Measurements from ENCODE around the genes SOD2 and MAS1.

- RRBS = no CpG with 5 or more reads among the region's 5 CpGs
Measured at GRCh38 chr6:159126508-159127022, 42.6 kb upstream of the FNDC1 start.

DNA sequence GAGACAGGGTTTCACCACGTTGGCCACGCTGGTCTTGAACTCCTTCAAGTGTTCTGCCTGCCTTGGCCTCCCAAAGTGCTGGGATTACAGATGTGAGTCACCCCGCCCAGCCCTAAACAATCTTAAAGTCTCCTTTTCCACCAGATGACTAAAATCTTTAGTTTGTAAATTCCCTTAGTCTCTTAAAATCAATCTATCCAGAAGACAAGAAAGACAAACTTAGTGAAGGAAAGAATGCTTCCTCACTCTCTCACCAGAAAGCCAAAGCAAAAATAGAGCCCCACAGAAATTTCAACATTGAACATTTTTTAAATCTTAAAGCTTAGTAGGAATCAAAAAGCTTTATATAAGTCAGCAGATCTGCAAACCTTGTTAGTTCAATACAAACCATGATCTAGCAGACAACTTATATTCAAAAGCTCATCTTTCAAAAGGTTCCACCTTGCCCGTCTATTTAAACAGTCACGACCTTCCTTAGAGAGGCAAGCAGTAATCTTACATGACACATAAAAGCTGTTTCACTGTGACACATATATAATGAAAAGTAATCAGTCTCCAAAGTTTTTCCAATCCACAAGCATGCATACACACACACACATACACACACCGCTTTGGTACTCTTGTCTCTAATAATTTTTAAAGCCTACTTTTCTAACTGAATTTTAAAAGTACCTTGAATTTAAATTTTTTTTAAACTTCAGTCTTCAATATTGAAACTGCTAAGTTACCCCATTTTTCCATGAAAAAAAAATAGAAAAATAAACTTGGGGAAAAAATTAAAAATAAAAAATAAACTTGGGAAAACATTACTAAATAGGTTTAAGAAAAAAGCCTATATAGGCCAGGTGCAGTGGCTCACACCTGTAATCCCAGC is 13.0 kb downstream of the SOD2 start:
- RRBS = no CpG with 5 or more reads among the region's 6 CpGs

- RRBS = under 1% methylated on average over 13 of the region's 69 CpGs
Measured at GRCh38 chr6:159693127-159693778, at the start of gene SOD2. SOD2 (minus strand) TSS chr6:159693241.

GRCh38 chr6:159715927-159716764 is 11.2 kb upstream of the WTAP start:
- RRBS = no CpG with 5 or more reads among the region's 5 CpGs

GRCh38 chr6:159723416-159723885 is 3.9 kb upstream of the WTAP start:
- RRBS = no CpG with 5 or more reads among the region's 3 CpGs

GRCh38 chr6:159777313-159778309 is 11.8 kb downstream of the TCP1 start:
- RRBS = no CpG with 5 or more reads among the region's 7 CpGs

GRCh38 chr6:159788752-159789335 is 558 bp downstream of the TCP1 start:
- RRBS = 1% methylated on average over 29 of the region's 53 CpGs

DNA sequence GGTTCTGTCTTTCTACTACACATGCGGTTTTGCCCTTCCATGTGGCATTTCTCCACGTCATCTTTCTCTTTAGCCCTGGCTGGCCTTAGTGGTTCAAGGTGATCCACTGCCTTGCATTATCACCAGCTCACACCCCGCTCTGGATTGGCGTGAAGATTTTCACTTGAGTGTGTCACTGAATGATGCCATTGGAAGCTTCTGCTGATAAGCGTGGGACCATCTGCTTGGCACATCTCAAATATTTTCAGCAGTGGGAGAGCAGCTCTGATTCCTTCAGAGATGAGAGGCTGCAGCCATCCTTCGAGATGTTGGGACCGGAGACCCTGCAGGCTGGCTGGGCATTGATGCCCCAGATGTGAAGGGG is at the start of gene MAS1:
MAS1 (plus strand) TSS at position 267 of the 364 bp plus-strand sequence.
- RRBS = no CpG with 5 or more reads among the region's 7 CpGs

- RRBS = no CpG with 5 or more reads among the region's 1 CpG
Measured at GRCh38 chr6:159939625-159939824, 29.4 kb upstream of the IGF2R start.

DNA sequence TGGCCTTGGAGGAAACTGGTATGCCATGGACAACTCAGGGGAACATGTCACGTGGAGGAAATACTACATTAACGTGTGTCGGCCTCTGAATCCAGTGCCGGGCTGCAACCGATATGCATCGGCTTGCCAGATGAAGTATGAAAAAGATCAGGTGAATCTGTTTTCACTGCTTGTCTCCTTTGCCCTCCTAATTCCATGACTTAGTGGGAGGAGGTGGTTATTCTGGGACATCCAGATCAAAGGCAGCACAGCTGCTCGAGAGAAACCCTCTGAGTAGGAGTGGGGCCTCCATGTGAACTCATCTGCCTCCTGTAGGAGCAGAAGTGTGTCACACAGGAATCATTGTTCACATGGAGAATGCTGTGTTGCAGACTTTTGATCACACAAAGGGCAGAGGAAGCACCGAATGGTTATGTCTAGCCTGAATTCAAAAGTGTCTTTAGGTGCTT is 73.2 kb upstream of the SLC22A1 start:
- RRBS = no CpG with 5 or more reads among the region's 8 CpGs

DNA sequence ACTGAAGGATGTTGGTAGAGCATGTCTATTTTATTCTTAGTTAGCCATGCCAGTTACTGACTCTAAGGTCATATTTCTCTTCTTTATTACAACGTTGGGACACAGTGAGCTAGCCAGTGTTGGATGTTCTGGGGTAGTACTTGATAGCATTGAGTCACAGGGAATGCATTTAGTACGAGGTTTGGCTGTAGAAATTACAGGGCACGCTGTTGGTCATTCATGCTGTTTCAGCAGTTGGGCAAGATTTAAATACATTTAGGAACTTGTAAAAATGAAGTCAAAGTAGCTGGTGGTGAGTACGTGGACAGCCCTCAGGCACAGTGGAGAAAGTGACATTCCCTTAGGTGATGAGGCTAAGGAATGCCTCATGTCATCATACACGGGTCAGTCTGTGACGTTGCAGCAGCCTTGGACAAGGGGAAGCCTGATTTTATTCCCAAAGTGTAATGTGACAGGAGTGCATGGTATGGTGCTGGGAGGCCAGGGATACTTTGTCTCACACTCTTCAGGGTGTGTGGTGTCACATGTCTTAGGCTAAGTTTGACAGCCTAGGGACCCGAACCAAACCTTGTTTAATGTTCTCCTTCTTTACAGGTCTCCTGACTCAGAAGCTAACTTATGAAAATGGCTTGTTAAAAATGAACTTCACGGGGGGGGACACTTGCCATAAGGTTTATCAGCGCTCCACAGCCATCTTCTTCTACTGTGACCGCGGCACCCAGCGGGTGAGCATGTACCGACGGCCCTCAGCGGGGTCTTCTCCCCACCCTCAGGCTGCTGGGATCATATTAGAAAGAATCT is 57.6 kb upstream of the SLC22A1 start:
- RRBS = no CpG with 5 or more reads among the region's 15 CpGs

- RRBS = no CpG with 5 or more reads among the region's 22 CpGs
Measured at GRCh38 chr6:160090715-160091156, 30.9 kb upstream of the SLC22A1 start.

DNA sequence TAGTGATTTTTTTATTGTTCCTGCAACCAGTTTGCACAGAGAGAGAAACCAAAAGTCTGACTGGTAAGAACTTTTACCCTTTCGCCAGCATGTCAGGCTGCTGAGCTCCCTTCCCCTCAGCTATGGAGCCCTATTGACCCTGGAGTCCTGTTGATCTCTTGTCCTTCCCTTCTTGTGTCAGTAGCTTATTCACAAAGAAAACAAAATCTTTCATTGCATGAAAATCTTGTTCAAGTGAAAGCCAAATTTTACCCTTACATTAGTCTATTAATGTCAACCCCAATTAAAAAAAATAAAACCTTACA is 1.5 kb upstream of the SLC22A1 start:
- RRBS = no CpG with 5 or more reads among the region's 1 CpG

GRCh38 chr6:160160491-160160887 is 38.9 kb downstream of the SLC22A1 start:
- RRBS = no CpG with 5 or more reads among the region's 6 CpGs

GRCh38 chr6:160300366-160300799 is 41.8 kb upstream of the SLC22A2 start:
- RRBS = no CpG with 5 or more reads among the region's 8 CpGs

GRCh38 chr6:160301269-160301603 is 42.6 kb upstream of the SLC22A2 start:
- RRBS = no CpG with 5 or more reads among the region's 4 CpGs

DNA sequence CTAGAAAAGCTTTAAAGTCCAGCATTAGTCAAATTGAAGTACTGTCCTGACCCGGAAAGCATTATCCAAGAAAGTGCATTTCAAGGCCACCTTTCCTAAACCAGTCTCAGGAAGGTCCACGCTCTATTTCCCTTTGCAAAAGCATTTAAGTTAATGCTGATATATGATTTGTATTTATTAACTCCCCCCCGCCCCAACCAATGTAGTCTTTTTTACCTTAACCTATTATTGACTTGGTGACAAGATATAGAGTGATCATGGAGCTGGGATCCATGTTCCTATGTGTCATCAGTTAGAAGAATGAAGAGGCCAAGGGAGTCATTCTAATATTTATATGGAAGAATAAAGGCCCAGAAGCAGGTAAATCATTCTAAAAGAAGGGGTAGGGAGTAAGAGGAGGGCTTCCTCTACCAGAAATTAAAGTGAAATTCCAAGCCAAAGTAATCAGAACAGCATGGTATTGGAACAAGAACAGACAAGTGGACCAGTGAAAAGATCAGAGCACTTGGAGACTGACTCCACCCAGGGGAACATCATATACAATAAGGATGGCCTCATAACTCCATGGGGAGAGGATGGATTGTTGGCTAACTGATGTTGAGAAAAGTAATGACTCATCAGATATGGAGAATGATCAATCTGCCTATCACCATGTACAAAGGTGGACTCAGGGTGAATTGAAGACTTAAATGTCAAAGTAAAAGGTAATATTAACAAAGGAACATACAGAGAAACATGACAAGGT is 12.6 kb downstream of the SLC22A3 start:
- RRBS = no CpG with 5 or more reads among the region's 3 CpGs

DNA sequence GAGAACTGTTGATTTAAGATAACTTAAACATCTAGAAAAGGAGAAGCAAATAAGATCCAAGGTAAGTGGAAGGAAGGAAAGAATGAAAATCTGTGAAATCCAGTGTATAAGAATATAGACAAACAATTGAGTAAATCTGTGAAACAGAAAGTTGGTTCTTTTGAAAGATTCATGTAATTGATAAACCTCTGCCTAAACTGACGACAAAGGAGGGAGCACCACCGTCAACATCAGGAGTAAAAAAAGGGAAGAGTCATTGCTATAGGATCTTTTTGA is 24.7 kb downstream of the PLG start:
- RRBS = no CpG with 5 or more reads among the region's 2 CpGs

- RRBS = no CpG with 5 or more reads among the region's 3 CpGs
Measured at GRCh38 chr6:160773747-160774017, 71.6 kb downstream of the PLG start.

All from aortic smooth muscle cell (primary cell).